REH cell (cell line): ENCODE measurements around the gene TMEM45A.

DNA sequence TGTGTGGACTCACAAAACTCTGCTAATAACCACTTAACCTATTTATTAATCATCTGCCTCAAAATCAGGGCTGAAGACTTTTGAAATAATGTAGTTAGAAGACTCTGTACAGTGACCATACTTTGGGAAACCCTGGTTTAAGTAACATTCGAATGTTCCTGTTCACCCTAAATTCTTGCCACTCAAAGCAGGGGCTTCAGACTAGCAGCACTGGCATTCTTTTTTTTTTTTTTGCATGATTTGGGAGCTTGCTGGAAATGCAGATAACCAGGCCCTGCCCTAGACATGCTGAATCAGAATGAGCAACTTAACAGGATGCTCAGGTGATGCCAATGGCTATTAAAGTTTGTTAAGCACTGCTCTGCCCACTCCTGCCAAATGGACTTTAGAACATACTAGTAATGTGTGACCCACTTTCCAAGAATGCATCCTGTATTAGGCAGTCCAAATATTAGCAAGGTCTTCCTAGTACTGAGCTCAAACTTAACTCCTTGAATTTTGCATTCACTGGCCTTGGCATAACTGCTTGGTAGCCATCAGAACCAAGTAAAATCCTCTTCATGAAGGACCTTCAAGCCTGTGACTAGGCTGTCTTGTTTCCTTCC, 12.7 kb upstream of the ST3GAL6 start:
- PRO-cap = no peak

DNA sequence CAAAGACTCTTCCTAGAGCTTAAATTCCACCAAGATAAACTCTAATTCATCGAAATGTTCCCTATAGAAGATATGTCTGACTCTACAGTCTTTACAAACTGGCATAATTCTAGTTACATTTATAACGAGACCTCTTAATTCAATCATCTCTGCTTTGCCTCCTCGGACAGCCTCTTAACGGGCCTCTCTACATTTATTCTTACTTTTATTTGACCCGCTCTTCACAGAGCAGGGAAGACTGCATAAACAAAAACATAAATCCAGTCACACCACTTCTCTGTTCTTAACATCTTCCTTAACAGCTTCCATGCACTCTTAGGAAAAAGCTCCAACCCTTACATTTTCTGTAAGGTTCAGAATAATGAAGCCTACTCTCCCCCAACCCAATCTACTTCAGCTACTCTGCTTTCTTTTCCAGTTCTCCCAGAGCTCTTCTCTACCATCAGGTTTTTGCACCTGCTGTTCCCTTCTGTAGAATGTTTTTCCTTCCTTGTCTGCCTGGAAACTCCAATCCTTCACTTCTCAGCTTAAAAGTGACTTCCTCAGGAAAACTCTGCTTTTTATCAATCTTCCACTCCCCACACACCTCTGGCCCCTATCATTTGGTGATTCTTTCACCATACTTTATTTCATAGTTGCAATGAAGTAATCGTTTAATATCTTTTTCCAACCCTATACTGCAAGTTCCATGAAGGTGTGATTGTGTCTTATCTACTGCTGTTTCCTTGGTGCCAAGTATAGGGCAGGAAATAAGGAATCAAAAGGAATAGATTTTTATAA, 55.9 kb downstream of the DCBLD2 start:
- PRO-cap = no peak

GRCh38 chr3:99651488-99652053, 13.2 kb downstream of the COL8A1 start:
- PRO-cap = no peak

- PRO-cap = no peak
Observed at GRCh38 chr3:99692068-99692267, 53.6 kb downstream of the COL8A1 start.

DNA sequence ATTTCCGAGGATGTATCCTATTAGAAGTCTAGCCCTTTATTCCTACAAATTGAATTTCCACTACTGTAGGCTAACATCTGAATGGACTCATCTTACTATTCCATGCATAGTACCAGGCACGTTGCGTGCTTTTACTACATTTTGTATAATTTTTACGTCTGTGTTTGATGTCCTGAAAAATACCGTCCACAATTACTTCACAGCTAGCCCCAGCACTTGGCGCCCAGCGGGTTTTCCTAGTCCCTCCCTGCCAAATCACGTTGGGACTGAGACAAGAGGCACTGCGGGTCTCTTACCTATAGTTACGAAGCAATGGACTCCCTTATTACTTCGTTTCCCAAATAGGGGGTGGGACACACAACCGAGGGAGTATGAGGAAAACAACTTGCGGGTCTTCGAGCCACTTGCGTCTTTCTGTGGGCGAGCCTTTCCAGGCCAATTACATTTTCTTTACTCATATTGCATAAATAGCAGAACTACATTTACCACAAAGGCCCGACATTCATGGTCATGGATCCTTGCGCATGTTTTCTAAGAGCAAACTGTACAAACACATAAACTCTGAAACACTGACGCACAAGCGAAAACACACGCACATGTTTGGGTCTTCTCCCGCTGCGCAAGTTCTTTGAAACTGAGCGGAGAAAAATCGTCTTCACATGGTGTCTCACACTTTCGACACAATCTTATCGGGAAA, 570 bp upstream of the CMSS1 start:
- PRO-cap = bidirectional peak, plus-strand start outside the sequence, minus-strand start at position 625 of the sequence

DNA sequence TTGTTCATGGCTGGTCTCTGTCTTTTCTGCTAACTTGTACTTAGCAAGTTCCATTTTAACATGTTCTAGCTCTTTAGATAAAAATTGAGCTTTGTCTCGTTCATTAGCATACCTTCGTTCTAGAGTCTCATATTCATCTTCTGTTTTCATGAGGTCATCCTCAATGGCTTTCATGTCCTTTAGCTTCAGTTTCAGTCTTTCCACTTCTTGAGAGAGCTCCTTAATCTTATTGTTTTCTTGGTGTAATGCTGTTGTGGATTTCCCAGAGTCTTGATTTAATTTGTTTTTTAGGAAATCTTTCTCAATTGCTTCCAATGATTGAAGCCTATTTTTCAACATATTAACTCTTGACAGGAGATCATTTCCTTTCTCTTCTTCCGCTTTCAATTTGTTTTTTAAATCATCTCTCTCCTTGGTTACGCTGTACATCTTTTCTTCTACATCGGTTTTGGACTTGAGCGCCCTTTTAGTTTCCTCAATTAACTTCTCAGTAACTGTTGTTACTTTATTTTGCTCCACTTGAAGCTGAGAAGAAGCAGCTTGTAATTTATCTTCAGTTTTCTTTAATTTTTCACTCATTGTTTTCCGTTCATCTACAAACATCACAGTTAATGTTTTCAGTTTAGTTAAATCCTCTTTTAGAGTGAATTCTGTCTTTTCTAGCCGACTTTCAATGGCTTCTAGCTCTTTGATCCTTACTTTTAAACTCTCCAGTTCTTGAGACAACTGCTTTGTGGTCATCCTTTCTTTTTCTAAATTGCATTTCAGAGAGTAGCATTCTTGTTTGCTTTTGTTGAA, 32.1 kb downstream of the CMSS1 start:
- PRO-cap = no peak

GRCh38 chr3:99877818-99878470, 60.3 kb downstream of the CMSS1 start:
- PRO-cap = no peak

DNA sequence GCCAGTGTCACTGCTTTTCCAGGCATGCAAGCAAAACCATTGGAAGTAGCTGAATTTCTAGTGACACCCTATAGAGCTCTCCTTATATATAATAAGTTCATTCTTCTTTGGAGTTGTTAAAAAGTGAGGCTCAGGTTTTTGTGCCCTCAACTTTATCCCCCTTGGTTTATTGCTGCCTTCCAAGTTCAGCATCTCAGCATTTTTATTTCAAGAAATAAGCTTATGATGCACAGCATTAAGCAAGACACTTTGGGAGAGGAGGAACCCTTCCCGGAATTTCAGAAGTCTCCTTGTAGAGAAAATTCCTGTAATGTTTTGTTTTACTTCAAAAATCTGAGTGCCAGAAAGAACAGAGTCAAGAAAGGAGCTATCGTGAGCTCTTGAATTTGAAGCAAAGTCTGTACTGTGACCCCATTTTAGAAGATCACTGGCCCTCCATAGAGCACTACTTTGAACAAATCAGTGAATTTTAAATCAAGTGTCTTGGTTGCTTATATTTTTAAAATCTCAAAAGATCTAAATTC, 93.1 kb downstream of the FILIP1L start:
- PRO-cap = no peak

DNA sequence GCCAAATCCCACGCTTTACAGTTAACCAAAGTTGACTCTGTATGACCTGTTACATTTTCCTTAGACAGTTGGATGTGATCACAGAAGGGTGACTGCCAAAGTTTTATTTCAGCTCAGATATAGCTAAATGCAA, 73.4 kb downstream of the FILIP1L start:
- PRO-cap = no peak

GRCh38 chr3:100041231-100041831, 73.0 kb downstream of the FILIP1L start:
- PRO-cap = no peak

DNA sequence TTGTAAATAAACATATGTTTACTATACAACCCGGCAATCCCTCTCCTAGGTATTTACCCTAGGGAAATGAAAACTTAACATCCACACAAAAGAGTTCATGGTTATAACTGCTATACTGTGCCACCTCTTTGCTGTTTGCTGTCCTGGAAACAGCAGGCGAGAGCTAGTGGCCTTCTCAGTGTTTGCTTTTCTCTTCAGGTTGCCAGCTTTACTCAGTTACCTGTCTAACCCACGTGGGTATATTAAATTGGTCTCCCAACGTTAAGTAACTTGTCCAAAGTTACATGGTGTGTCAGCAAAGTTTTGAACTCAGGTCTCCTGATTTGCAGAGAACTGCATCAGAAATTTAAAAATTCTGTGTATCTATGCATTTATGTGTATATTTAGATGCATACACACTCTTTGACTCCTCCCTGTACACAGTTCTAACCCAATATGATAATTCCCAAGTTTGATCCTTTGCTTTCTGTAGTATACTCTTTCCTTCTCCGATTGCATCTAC, 4.4 kb upstream of the NIT2 start:
- PRO-cap = no peak

DNA sequence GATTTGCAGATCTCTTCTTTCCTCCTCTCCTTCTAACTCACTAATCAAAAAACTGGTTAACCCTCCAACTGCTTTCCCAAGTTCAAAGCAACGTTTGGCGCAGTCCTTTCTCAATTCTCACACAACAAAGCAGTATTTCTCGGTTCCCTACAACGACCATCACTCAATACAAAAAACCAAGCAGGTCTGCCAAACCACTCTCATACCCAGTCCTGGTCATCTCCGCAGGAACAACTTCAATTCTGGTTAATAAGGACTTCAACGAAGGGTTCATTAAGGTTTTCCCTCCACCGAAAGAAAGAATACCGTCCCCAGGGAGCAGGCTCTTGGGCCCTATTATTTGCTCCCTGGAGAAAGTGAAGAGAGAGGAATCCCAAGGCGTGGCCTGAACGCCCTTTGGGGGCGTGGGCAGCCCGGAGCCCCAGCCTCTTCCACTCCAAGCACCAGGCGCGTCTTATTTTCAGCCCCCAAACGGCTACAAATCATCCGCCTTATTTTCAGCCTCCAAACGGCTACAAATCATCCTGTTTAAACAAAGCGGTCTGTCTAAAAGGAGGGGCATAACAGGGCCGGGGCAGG, 556 bp upstream of the TMEM45A start:
- PRO-cap = no peak

DNA sequence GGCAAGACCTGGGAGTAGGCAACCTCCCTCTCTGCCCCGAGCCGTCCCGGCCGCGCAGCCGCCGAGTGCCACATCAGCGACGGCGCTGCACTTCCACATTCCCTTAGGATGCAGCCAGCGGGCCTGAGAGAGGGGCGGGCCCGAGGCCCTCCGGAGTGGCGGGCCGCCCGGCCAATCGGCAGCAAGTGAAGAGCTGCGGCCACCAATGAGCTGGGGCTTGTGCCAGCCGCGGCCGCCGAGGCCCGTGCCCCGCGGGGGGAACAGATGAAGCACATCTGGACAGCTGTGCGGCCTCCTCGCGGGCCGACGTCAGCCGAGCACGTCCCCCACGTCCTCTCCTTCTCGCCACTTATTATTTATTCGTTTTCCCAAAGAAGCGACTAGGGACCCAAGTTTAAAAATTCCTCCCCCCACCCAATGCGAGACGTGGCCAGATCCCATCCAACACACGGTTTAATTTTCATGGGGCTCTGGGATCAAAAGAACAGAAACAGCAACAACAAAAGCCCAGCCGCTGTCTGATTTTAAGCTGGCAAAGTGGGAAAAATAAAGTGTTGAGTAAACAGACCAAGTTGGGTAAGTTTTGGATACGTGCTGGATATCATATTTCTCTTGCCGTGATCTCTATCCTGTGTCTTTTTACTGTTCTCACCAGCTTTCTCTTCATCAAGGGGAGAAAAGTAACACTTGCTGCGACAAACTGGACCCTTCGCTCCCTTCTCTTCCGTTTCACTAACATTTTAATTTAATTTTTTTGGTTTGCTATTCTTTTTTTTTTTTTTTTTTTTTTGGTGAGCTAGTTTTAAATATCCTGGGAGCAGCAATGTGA, at the start of gene TMEM45A:
TMEM45A (plus strand) TSS at position 267 of the 829 bp plus-strand sequence.
- PRO-cap = no peak

DNA sequence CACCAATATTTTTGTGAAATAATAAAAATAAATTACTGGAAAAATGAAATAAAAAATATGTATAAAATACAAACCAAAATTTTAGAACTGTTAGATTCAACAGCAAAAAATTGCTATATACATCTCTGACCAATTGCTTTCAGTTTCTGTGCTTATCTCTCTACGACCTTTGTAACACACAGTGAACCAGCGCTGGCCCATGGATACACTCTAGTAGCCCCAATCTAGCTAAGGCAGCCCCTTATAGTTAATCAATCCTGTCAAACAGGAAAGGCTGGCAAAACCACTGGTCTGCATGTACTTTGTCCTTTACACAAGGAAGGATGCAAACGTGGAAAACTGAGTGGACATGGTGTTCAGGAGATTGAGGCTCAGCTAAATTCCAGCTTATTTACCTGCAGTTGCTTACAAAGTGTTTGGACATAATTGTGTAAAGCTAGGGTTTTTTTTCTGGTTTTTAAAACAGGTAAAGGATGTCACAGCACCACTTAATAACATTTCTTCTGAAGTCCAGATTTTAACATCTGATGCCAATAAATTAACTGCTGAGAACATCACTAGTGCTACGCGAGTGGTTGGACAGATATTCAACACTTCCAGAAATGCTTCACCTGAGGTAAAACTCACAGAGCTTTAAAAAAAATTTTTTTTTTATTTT, 25.9 kb downstream of the ADGRG7 start:
- PRO-cap = no peak

- PRO-cap = bidirectional peak, plus-strand start at chr3:100651022, minus-strand start at chr3:100650961
Observed at GRCh38 chr3:100650855-100651175, 41.4 kb downstream of the ADGRG7 start.

- PRO-cap = no peak
Observed at GRCh38 chr3:100713471-100713972, 4.2 kb downstream of the TFG start.

GRCh38 chr3:101521458-101521829, 8.4 kb upstream of the SENP7 start:
- PRO-cap = no peak

GRCh38 chr3:101530465-101531039, 17.5 kb upstream of the SENP7 start:
- PRO-cap = no peak

- PRO-cap = no peak
Observed at GRCh38 chr3:101632154-101633651, 44.2 kb downstream of the ZBTB11 start.

- PRO-cap = no peak
Observed at GRCh38 chr3:101649035-101649289, 28.0 kb downstream of the ZBTB11 start.